Measurements from ENCODE around the genes CES4A, TPPP3 and HSD11B2.

GRCh38 chr16:66977590-66978110, 10.7 kb upstream of the CES4A start:
- PRO-cap = no peak

DNA sequence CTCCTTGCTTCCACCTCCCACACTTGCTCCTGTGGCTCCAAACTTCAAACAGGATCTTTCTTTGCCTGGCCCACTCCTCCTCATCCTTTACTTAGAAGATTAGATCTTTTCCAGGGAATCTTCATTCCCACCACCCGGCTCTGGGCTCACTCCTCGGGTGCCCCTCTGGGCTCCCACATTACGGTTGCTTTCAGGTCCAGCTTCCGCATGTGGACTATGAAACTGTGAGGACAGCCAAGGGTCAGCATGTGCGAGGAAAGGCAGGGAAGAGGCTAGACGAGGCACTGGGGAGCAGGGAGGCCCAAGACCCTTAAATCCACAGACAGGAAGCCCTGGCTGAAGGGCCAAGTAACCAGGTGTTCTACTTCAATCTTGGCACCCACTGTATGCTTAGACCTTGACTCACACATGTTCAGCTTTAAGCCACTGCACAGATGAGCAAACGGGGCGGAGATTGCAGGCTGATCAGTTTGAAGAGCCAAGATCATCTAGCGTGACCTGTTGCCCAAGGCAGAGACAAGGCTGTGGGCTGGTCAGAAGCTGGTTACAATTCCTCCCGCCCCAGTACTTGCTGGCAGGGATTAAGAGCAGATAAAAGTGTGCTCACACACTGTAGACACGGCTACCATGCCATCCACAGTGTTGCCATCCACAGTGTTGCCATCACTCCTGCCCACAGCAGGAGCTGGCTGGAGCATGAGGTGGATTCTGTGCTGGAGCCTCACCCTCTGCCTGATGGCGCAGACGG, at the start of gene CES4A:
TSS of gene CES4A (plus strand) at position 513 of the 748 bp plus-strand sequence.
- PRO-cap = no peak

- PRO-cap = no peak
These were observed 8.5 kb downstream of the CES4A start for GRCh38 chr16:66996832-66997416.

GRCh38 chr16:67000130-67001500, 12.2 kb downstream of the CES4A start:
- PRO-cap = unidirectional peak, plus-strand start at chr16:67000539; unidirectional peak, minus-strand start at chr16:67000942; unidirectional peak, minus-strand start at chr16:67001044

GRCh38 chr16:67177392-67177855, 6.3 kb downstream of the MATCAP1 start:
- PRO-cap = no peak

DNA sequence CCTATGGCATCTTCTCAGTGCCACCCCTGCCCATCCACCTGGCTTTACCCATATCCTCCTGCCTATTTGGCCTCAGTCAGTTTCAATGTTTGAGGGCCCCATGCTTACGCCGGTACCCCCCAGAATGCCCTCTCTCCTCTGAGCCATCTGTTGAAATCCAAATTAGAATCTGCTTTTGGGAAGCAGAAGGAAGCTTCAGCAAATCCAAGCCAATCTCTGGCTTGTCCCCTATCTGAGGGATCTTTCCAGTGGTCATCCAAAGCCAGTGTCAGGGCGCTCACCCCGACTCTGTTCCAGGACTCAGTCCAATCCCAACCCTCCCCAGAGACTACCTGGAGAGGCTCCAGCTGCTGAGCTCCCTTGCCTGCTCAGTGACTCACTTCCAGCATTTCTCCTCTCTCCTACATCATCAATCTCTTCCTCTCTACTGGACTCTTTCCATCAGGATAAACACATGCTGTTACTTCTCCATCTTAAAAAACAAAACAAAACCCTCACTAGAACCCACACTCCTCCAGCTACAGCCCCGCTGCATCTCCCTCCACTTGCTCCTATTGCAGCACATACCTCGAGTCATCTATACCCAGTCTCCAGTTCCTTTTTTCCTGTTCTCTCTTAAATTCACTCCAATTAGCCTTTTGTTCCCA, 2.4 kb downstream of the MATCAP1 start:
- PRO-cap = no peak

GRCh38 chr16:67192582-67193376, 824 bp downstream of the E2F4 start:
- PRO-cap = no peak

DNA sequence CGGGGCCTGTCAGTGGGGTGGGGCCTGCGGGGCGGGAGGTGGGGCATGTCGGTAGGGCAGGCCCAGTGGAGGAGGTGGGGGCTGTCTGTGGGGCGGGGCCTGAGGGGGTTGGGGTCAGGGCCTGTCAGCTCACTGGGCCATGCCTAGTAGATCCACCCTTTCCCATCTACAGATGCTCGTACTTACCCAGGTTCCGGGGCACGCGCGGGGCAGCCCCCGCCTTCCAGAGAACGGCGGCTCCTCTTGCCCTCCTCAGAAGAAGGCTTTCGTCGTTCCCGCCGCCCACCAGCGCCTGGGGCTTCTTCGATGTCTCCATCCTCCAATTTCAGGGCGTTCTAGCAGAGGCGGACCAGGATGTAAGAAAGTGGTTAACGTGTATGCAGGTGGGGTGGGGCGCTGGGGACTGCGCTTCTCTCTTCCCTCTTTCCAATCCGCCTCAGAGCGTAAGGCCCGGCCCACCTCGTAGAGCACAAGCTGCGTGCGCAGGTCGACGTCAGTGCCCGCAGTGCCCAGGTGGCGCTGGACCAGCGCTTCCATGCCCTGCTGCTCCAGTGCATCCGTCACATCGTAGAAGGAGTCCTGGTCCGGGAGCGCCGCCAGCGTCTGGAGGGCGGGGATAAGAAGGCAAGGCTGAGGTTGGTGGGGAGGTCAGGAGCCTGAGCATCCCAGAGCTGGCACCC, 10.0 kb downstream of the TMEM208 start:
- PRO-cap = no peak

DNA sequence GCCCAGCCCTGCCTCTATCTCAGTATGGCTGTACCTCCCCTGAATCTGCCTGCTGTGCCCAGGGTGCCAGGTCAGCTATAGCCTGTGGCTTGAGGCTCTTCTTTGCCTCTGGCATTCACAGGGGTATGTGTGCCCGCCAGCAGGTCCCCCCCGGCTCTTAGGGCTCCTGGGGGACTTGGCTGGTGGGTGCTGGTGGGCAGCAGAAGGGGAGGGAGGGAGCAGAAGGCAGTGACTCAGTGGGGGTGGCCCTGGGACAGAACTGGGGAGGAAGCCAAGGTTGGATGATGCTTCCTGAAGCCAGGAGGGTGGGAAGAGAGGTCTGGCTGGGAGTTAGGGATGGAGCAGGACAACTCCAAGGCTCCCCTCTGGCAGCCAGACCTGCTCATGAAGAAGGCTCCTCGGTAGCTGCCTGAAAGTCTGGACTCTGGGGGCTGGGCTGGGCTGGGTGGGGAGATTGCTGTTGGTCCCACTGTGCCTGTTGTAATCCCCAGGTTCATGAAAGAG, 1.4 kb upstream of the PLEKHG4 start:
- PRO-cap = unidirectional peak, plus-strand start at position 316 of the sequence

DNA sequence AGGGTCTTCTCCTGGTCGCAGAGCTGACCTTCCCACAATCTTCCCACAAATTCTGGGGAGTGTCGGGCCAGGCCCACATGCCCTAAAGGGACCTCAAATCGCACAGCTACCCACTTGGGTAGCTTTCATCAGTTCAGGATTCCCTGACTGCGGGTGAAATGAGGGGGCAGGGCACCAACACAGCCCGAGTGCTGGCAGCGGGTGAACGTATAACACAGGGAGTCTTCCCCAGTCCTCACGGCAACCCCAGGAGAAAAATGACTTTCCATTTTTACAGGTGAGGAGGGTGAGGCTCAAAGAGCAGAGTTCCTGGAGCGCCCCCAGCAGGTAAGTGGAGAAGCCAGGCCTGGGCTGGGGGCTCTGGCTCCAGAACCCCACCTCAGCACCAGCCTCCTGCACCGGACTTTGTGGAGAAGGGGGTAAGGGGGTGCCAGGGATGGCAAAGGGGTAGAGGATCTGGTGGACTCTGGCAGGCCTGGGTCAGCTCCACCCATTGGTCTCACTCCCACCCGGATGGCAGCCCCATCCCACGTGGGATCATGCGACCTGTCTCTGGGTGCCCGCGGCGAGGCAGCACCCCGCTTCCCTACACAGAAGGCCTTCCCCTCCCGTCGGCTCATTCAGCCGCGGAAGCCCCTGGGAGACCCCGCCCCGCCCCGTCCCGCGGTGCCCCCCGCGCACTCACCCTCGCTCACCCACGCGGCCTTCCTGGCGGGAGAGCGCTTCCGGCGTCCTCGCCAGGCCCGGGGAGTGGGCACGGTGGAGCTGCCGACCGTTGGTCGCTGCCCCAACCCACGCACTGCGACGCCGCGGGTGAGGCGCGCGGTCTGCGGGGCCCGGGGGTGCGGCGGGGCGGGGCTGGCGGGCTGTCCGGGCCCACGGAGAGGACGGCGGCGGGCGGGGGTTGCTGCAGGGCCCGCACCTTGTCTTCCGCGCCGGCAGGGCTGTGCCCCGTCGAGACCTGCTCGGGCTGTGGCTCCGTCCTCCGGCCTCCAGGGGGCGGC, 566 bp upstream of the PLEKHG4 start:
- PRO-cap = bidirectional peak, plus-strand start at position 740 of the sequence, minus-strand start at position 710 of the sequence; bidirectional peak, plus-strand start outside the sequence, minus-strand start at position 948 of the sequence

GRCh38 chr16:67393028-67394257, at the start of gene TPPP3:
Gene TPPP3 (minus strand): TSS chr16:67393498.
- PRO-cap = unidirectional peak, minus-strand start at chr16:67393329; bidirectional peak, plus-strand start at chr16:67393672, minus-strand start at chr16:67393498; bidirectional peak, plus-strand start at chr16:67394070, minus-strand start at chr16:67393964

DNA sequence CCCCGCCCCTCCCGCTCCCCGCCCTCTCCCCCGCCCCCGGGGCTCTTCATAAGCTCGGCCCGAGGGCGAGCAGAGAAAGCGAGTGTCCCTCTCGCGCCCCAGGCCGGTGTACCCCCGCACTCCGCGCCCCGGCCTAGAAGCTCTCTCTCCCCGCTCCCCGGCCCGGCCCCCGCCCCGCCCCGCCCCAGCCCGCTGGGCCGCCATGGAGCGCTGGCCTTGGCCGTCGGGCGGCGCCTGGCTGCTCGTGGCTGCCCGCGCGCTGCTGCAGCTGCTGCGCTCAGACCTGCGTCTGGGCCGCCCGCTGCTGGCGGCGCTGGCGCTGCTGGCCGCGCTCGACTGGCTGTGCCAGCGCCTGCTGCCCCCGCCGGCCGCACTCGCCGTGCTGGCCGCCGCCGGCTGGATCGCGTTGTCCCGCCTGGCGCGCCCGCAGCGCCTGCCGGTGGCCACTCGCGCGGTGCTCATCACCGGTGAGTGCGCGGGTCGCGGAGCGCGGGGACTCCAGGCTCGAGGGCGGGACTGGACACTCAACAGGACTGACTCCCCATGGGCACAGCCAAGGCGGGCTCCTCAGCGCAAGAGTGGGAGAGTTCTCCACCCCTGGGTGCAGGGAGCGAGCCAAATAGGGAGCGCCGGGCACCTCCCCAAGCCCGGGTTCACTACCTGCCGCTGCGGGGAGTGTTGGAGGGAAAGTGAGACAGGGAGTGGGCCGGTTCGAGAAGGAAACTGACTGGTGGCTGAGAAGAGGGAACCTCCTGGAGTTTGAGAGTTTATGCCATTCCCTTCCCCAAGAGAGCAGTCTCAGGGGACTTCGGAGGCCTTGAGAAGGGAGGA, at the start of gene HSD11B2:
TSS of gene HSD11B2 (plus strand) at position 75 of the 831 bp plus-strand sequence.
- PRO-cap = bidirectional peak, plus-strand start at position 51 of the sequence, minus-strand start outside the sequence

GRCh38 chr16:67434057-67434668, 3.2 kb downstream of the HSD11B2 start:
- PRO-cap = no peak

GRCh38 chr16:67435494-67436242, 4.7 kb downstream of the HSD11B2 start:
- PRO-cap = no peak

DNA sequence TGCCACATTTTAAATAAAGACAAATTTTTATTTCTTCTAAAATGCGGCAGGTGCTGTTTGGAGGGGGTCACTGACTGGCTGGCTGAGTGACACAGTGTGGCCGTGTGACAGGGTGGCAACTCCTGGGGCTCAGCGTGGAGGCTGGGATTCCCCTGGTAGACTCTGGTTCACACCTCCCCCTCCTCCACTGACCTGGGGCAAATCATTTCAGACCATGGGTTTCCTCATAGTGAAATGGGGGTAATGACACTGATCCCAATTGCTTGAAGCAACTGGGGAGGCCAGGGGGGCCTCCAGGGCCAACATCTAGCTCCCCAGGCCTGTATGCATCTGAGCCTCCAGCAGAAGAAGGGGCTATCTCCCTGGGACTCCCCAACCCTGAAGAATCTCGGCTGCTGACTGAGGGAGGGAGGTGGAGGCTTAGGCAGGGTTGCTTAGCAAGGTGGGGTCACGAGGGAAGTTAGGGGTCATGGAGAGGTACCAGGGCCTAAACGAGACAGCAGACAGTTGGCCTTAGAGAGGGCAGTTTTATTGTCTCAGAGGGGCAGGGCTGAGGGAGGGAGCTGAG, 6.7 kb downstream of the HSD11B2 start:
- PRO-cap = no peak

GRCh38 chr16:67448337-67448981, 17.5 kb downstream of the HSD11B2 start:
- PRO-cap = no peak

GRCh38 chr16:67463116-67463566, 17.8 kb downstream of the ATP6V0D1 start:
- PRO-cap = no peak

DNA sequence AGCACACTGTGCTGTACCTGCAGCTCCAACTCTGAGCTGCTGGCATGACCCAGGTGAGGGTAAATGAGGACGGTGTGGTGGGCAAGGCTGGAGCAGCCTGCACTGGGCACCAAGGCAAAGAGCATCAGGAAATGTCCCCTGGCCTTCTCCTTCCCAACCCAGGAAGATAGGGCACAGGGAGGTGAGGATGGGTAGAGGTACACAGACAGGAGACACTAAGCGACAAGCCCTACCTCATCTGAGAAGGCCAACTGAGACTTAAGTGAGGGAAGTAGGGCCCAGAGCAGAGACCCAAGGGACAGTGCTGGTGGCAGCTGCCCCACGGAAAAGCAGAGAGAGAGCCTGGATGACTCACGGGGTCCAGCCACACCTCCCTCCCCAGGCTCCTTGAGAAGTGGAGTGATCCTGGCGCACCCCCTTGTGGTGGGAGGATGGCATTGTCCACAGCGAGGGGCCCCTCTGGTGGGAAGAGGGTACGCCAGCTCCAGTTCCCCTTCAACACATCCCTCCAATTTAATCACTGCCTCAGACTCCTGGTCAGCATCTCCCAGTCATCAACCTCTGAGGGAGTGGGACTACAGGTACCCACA, 15.3 kb downstream of the ATP6V0D1 start:
- PRO-cap = no peak

DNA sequence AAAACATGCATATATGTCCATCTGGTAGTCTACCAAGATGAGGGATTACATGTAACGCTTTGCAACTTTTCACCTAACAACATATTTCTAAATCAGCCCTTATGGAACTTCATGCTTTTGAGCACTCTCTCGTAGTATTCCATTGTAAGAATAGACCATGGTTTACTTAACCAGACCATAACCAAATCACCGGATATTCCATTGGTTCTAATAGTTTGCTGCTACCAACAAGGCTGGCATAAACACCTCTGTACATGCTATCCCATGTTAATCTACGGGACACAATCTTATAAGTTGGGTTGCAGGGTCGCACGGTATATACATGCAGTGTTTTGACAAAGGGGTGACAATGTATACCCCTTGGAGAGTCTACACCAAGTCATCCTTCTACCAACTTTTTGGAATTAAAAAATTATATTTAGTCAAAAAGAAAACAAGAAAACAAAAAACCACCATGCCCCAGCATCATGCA, 11.0 kb downstream of the ATP6V0D1 start:
- PRO-cap = no peak

DNA sequence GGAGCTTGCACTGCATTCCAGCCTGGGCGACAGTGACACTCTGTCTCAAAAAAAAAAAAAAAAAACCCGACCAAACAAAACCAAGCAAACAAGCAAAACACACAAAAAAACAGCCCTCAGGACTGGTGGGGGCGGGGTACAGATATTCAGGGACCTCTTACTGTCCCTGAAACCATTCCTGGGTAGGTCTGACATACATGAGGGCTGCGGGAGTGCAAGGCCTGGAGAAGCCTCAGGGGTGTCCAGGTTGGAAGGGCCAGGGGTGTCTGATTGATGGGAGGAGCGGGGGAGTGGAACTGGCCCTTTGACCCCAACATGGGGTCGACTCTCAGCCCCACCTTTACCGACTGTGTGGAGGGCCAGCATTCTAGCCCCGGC, 833 bp upstream of the RIPOR1 start:
- PRO-cap = no peak